Diencephalon (tissue), 2 donors: ENCODE data around the genes MRPL38 and SRP68.

GRCh38 chr17:75548864-75549739 lies 23.6 kb downstream of the LLGL2 start:
- RAMPAGE, long total RNA: no peak

DNA sequence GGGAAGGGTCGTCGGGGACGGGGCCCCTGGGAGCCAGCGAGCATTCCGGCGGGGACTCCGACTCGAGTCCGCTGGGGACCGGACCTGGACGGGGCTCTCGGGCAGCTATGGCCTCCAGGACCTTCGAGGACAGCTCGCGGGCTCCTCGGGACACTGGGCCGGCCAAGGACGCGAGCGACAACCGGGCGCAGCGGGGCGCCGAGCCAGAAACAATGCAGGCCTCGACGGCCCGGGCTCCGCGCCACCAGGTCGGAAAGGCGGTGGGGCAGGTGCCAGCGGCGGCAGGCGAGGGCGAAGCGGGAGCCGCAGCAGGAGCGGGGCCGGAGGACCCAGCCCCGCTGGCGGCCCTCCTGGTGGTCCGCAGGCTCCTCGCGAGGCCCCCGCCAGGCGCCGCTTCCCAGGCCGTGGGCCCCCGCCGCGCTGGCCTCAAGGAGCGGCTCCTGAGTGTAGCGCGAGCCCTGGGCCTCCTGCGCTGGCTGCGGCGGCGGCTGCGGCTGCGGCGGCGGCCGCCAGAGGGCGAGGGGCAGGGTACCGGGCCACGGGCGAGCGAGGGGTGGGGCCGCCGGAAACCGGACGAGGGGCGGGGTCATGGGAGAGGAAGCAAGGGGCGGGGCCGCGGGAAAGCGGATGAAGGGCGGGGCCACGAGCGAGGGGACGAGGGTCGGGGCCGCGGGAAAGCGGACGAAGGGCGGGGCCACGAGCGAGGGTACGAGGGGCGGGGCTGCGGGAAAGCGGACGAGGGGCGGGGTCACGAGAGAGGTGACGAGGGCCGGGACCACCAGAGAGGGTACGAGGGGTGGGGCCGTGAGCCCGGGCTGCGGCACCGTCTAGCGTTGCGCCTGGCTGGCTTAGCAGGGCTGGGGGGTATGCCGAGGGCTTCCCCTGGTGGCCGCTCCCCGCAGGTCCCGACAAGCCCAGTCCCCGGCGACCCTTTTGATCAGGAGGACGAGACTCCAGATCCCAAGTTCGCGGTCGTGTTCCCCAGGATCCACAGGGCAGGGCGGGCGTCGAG lies 1.4 kb downstream of the MYO15B start:
- RAMPAGE, long total RNA: no peak

DNA sequence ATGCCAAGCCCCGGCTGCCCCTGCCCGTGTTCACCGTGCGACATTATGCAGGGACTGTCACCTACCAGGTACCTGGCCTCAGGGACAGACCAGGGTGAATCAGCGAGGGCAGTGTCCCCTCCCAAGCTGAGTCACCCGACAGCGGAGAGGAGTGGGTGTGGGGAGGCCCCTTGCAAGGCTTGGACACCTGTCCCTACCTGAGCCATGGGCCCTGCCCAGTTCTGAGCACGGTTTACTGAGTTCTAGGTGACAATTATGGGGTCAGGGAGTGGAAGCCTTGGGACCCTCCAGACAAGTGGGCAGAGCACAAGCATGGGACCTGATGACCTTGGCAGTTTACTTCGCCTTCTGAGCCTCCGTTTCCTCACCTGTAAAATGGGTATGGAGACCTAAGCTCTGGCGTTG lies 13.9 kb downstream of the MYO15B start:
- RAMPAGE, long total RNA: no peak

- RAMPAGE, long total RNA: no peak
Observed at GRCh38 chr17:75639304-75639796, 6.1 kb downstream of the SMIM5 start.

DNA sequence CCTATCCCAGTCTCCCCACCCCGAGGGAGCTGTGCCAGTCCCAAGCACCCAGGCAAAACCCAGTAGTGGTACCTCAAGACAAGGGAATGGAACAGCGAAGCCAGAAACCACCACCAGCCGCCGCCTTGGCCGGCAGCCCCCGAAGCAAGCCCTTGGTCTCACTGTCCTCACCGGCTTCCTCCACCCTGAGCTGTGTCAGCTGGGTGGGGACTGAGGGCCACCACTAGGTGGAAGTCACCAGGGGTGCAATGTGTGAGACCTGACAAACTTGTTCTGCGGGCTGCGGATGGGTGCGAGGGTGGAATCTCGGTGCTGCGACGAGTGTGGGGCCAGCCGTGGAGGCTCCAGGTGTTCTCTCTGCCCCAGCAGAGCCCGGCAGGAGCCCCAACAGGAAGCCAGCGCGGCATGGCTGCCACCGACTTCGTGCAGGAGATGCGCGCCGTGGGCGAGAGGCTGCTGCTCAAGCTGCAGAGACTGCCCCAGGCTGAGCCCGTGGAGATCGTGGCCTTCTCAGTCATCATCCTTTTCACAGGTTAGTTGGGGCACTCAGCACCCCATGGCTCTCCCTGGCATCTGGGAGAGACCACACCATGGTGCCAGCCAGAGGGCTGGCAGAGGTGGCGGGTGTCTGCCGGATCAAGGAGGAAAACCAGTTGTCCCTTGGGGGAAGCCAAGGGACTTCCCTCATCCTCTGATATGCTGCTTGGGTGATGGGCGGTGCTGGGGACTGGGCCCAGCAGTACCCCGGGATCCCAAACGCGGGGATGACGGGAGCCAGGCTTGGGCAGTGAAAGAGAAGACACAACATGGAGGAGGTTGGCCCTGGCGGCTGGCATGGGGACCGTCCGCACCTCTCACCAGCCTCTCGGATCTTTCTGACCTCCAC lies 6.0 kb upstream of the SMIM6 start:
- RAMPAGE, long total RNA: no peak

GRCh38 chr17:75642784-75643776 lies 3.0 kb upstream of the SMIM6 start:
- RAMPAGE, long total RNA: no peak

DNA sequence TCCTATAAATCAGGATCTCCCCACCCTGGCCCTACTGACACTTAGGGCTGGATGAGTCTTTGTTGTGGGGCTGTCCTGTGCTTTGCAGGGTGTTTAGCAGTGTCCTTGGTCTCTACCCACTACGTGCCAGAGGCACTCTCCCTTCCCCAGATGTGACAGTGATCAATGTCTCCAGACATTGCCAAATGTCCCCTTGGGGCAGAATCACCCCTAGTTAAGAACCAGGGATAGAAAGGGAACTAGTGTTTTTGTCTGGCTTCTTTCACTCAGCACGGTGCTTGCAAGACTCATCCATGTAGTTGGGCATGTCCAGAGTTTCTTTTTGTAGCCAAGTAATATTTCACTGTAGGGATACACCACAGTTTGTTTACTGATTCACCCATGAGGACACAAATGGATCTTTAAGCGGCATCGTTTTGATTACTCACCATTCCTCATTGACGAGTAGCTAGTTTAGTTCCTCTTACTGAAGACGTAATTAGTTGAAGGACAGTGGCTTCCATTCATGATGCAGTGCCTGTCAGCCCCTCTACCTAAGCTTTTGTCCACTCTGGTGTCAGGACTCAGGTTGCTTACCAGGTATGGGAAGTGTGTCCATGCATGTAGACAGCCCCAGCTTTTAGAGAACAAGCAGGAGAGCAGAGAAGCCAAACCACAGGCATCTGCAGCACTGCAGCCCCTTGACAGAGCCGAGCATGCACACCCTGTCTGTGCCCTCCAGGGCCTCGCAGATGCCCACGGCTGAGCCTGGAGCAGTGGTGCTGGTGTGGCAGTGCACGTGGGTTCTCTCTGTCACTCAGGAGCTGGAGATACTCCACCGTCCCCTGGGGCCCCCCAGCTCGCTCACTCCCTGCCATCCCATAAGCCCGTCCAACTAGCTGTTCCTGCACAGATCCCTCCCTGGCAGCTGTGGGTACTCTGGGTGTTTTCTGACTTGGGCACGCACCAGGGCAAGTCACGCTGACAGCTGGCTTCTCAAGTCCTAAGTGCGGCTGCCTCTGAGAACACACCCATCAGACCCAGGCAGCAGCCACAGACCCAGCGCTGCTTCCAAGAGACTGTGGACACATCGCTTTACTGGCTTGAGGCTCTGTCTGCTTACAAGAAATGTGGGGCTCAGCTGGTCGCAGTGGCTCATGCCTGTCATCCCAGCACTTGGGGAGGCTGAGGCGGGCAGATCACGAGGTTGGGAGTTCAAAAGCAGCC lies 25.7 kb upstream of the ITGB4 start:
- RAMPAGE, long total RNA: no peak

DNA sequence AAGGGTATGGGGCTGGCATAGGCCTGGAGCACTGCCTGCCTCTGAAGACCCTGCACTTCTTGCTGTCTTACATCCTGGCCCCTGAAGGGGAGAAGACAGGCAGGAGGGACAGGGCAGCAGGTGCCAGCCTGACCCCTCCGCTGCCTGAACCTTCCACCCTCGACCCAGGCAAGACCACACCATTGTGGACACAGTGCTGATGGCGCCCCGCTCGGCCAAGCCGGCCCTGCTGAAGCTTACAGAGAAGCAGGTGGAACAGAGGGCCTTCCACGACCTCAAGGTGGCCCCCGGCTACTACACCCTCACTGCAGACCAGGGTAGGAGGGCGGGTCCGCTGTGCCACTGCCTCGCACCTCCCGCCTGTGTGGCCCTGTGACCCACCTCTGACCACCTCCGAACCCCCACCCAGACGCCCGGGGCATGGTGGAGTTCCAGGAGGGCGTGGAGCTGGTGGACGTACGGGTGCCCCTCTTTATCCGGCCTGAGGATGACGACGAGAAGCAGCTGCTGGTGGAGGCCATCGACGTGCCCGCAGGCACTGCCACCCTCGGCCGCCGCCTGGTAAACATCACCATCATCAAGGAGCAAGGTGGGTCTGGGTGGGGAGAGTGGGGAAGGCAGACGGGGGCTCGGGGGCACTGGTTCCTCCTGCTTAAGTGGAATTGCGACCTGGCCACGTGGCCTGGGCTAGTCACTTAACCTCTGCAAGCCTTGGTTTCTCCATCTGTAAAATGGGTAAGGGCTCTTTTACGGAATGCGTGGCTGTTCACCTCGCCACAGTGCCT lies 21.1 kb downstream of the ITGB4 start:
- RAMPAGE, long total RNA: no peak

- RAMPAGE, long total RNA: no peak
Observed at GRCh38 chr17:75755529-75756006, 9.4 kb downstream of the GALK1 start.

DNA sequence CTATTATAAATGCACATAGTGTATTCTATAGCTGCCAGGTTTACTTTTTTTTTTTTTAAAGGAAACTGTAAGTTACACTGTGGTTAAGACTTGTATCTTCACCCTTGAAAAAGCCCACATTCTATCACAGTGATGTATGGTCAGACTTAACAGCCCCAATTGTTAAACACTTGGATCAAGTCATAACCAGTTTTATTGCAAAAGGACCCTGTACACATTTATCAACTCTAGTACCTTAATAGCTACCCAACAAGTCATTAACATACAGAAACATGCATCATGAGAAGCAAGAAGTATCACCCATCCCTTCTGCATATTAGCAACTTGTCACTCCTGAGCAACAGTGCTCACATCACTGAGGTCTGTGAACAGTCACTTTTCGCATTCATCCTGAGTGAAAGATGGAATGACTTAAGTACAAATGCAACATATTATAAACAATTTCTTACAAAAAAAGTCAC lies 1.5 kb downstream of the H3-3B start:
- RAMPAGE, long total RNA: no peak

- RAMPAGE, long total RNA: no peak
Observed at GRCh38 chr17:75835236-75835514, 9.0 kb downstream of the UNC13D start.

DNA sequence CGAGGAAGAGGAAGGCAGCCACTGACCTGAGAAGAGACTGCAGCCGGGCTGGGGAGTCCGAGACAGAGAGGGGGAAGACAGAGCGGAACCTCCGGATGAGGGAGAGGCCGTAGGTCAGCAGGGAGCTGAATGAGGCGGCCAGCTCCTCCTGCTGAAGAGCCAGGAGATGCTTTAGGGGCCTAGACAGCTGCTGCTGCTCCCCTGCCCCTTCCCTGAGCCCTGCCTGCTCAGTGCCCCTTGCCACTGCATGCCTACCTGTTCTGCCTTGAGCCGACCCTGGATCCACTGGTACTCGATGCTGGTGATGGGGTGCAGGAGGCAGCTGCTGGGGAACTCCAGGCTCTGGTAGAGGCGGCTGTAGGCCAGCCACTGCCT lies 7.7 kb downstream of the UNC13D start:
- RAMPAGE, long total RNA: no peak

DNA sequence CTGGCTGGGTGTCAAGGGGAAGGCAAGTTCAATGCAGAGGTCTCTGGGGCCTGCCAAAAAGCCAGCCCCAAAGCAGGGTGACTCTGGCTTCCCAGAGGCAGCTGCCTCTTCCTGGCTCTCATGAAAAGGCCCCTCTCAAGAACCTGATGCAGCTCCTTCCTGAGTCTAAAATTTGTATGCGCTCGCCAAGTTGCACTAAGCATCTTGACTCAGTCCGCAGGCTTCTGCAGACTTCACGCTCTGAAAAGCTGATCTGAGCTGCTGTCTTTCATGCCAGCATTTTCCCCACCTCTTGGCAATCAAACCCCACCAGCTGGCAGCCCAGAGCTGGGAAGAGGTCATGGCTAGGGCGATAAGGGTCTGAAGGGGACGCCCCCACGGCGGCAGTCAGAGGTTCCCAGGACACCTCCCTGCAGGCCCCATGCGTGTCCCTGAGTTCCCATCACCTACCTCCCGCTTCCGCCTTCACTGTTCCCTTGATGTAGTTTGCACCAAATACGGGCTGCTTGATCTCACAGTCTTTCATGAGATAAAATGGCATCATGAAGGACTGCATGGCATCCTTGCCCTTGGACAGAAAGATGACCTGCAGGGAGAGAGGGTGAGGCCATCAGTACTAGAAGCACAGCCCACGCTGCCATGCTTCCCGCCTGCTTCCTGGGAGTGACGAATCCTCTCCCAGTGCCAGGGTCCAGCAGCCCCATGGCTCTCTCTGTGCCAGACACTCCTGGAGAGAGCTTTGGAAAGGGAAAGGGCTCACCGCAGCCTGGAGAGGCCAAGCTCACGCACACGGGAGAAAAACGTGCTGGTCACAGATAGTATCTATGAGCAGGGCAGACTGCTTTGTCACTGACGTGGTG lies 5.2 kb upstream of the UNC13D start:
- RAMPAGE, long total RNA: no peak

DNA sequence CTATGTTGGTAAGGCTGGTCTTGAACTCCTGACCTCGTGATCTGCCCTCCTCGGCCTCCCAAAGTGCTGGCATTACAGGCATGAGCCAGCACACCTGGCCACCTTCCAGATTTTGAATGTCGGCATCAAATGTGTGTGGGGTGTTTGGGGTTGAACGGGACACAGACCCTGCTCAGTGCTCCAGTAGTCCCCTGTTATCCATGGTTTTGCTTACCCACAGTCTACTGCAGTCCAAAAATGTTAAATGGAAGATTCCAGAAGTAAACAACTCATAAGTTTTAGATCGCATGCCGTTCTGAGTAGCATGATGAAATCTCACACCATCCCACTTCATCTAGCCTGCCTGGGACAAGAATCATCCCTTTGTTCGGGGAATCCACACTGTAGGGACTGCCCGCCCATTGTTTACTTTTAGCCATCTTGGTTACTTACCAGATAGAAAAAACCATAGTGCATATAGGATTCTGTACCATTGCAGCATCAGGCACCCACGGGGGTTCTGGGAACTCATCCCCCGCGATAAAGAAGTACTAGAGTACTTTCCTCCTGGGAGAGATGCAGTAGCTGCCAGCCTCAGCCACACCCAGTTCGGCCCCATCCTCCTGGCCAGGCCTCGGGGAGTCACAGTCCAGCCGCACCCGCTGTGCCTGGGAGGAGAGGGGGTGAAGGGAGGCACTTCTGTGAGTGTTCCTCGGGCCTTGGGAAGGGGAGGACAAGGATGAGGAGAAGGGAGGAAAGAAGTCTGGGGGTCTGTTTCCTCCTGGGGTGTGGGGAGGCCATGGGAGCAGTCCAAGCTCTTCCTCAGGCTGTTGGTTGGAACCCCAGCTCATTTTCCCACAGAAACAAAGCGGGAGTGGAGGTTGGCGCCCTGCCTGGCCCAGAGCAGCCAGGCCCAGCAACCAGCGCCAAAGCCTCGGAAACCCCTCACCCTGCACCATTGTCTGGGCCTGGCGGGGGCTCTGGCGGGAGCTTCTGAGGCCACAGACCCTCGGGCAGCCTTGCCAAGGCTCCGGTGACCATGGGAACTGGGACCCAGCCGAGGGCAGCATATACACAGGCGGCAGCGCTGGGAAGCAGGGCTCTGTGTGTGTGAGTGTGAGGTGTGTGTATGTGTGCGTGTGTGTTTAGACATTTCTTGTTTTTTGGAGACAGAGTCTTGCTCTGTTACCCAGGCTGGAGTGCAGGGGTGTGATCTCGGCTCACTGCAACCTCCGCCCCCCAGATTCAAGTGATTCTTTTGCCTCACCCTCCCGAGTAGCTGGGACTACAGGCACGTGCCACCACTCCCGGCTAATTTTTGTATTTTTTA lies 8.9 kb downstream of the TRIM47 start:
- RAMPAGE, long total RNA: no peak

DNA sequence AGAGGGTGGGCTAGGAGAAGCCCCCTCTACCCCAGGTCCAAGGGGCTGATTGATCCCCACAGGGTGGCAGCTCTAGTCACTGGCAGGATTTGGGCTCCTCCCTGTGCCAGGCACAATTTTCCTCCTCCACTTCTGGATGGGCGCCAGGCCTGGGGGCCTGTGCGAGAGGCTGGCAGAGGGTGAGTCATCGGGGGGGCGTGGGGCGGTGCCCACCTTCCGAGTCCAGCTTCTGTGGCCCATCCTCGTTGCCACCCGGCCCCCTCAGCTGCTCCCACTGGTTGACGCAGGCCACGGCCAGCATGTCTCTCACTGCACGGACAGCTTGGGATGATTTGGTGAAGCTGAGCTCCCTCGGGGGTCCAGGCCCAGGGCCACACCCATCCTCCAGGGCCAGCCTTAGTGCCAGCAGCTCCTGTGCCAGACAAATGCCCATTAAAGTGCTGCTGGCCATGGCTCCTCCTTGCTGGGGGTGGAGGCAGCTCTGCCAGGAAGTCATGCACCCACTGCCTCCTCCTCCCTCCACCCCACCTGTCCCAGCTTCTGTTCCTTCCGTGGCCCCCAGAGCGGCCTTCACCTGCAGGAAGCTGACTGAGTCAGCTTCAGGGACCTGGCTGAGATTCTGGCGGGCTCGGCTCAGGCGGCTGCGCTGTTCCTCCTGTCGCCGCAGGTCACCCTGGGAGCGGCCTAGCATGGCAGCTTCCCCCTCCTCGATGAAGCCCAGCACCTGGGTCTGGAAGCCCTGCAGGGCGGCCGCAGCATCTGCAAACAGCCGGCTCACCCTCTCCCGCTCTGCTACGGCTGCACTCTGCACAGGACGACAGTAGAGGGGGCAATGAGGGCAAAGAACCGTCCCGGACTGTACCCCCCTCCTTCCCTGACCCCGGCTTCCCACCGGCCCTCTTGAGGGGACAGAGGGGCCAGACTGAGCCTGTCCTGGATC lies 2.4 kb downstream of the TRIM47 start:
- RAMPAGE, long total RNA: no peak

DNA sequence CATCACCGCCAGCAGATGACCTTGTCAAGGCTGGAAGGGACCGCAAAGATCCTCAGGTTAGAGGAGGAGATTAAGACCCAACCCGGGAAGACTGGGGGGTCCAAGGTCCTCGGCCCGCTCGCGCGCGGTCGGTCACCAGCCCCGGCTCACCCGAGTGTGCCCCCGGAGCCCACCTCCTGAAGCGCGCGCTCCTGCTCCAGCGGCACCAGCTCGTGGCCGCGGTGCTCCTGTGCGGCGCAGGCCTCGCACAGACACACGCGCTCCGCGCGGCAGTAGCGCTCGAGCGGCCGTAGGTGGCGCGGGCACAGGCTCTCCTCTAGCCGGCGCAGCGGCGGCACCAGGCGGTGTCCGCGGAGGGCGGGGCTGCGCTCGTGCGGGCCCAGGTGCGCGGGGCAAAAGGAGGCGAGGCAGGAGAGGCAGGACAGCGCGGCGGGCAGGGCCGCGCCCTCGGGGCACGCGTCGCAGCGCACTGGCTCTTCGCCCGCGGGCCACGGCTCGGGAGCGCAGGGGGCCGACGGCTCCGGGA lies 617 bp downstream of the TRIM47 start:
- RAMPAGE, long total RNA: no peak

GRCh38 chr17:75904312-75905531 lies at the start of gene MRPL38:
Gene MRPL38, minus strand, starts transcription at chr17:75904884.
- RAMPAGE, long total RNA: no peak

DNA sequence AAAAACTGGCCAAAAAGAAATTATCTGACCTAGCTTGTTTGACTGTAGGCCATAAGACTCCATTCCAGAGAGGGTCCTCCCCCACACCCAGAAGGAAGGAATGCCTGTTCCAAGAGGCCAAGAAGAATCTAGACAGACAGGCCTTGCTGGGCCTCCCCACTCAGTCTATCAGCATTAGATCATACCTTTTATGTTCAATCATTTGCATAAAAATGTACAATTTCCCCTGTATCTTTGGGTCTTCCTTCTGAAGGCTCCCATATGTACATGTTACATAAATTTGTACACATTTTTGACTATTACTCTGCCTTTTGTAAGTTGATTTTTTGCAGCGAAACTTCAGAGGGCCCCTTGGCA lies 3.0 kb downstream of the TEN1 start:
- RAMPAGE, long total RNA: no peak

- RAMPAGE, long total RNA: no peak
Observed at GRCh38 chr17:76063691-76064511, 8.4 kb downstream of the SRP68 start.

- RAMPAGE, long total RNA: no peak
Observed at GRCh38 chr17:76071546-76072865, at the start of gene SRP68. Gene SRP68, minus strand, starts transcription at chr17:76072517.